Mucosa of descending colon (tissue), 1 donor: ENCODE data around the gene ARRDC3.

- PRO-cap, result no peak
Measured at GRCh38 chr5:87406124-87406634, 6.6 kb downstream of the CCNH start.

DNA sequence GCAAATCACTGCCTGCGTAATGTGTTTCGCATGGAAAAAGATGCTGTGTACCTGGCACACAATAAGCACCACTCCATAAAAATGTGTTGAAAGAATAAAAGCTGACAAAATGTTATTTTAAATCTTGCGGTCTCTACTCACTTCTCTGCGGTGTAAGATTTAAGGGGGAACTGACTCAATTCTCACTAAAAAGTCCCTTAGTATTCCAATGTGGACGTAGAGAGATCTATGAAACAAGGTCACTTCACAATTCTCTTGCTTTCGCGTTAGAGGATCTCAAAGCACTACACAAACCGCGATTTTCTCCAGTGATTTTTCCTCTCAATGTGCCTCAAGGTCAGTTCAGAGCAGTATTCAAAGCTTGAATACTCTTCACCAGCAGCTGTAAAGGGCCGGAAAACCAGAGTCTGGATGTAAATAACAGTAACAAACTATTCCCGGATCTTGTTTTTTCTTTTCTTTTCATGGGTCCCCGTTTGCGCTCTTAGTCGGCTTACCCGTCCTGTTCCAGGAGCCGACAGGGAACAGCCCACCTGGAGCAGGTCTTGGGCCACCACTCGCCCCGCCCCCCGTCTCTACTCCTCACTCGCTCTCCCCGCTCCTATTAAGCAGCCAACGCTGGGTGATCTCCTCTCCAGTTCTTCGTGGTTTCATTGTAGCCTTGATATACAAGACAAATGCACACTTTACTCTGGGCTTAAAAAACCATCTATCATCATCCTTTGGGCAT is 128.2 kb downstream of the TMEM161B start:
- PRO-cap, result no peak

DNA sequence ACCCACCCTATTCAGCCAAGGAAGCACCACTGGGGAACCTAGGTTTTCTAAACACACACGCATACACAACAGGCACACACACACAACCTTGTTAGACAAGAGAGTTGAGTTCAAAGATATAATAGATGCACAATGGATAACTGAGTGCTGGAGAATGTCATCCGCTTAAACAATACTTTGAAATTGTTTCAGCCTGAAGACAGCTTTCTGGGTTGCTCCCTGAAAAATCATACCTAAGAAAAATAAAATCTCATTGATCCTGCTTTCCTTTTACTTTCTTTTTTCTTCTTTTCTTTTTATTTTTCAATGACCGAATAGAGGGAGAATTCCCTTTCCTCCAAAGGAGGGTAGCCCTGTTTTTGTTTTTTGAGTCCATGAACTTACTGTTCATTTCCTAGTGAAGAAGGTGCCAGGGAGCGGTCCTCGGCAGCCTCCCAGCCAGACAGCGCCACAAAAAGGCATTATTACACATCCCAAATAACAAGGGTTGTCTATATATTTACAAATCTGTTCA is 126.0 kb downstream of the TMEM161B start:
- PRO-cap, result no peak

GRCh38 chr5:88785397-88785825 is 97.6 kb downstream of the MEF2C start:
- PRO-cap, result no peak

DNA sequence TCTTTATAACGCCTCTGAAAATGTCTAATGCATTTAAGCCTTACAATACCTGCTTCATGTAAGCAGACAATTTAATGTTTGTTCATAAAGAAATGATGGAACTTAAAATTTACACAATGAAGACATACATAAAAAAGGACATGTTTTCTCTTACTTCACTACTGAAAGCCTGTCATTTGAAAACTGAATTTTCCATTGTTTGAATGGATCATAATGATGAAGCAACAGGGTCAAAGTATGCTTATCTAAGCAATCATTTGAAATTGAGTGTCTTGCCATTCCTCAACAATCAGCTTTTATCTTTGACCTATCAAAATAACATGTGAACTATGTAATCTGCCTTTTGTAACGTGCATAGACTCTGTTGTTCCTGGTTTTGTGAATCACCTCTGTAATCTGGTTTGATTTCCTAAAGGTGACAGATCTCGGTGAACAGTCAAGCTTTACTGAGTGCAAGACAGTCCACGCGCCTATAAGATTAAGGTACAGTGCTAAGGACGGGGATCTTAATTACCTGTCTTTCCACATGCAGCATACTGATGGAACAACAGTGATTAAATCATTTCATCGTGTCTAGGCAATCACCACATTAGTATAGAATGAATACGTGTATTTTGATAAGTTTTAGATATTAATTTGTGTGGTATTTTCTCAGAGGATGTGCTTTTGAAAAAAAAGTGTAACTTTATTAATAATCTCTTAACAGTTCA is 3.2 kb downstream of the MEF2C start:
- PRO-cap, result bidirectional peak, plus-strand start at position 449 of the sequence, minus-strand start at position 395 of the sequence

DNA sequence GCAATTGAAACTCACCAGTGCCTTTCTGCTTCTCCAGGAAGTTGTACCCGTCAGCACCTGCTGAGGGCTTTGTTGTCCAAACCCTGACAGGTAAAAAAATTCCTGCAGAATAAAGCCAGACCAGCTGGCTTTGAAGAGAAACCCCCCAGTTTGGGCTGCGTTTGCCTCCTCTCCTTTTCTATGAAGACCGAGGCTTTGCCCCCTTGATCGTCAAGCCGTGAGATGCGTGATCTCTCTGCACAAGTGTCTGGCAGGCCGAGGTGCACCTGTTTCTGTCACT is 20.9 kb upstream of the MEF2C start:
- PRO-cap, result no peak

DNA sequence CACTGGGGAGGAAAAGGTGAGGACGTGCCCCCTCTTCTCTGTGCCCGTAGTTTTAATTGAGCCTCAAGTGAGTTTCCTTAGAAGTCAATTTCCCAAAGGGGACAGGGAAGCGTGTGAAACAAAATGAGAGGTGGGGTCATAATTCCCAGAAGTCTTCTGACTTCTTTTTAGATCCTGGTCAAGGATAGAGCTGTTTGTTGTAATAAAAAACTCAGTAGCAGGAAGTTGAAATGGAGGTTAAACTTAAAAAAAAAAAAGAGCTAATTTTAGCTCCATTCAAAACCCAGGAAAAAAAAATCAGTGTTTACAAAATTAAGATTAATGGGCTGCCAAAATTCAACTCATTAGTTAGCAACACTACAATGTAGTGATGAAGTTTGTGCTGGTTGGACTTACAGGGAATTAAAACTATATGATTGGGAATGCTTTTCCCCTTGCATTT is 158.3 kb upstream of the MEF2C start:
- PRO-cap, result no peak

DNA sequence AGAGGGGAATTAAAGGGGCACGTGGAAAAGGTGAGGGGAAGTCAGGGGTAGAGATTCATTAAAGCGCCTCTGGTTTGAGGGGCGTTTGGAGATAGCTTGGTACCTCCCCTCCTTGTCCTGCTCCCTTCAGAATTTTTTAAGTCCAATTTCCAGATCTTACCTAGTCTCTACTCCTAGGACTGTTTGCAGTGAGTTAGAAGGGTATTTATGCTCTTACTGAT is 311 bp downstream of the POLR3G start:
- PRO-cap, result no peak

DNA sequence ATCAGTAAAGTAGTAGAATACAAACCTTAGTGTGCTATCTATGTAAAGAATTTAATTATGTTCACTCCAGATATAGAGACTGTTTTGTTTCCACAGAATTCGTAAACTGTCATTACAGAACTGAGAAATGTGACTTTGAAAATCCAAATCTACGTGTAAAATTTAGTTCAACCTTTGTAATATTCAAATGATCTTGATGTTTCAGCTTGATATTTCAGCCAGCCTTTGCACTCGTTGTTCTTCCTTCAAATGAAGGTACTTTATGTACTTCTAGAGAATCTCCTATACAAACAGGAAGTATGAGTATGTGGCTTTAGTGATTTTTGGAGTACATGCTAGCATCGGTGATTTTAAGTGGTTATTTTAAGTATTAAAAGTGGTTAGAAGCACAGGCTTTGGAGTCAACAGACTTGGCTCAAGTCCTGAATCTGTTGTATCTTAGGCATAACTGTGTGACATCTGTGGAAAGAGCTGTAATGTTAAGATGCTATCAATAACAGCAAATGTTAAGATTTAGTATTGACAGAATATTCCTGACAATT is 397.9 kb downstream of the ADGRV1 start:
- PRO-cap, result no peak

DNA sequence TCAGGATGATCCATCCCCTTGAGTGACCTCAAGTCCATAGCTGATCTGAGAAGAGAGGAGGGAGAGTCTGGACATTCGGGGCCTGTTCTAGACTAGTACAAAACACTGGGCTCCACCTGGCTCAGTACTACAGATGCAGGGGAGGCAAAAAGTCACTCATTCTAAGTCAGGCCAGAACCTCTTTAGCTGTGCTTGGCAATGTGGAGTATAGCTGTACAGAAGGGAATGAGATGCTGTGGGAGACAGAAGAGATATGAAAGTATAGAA is 262.6 kb downstream of the ARRDC3 start:
- PRO-cap, result no peak

DNA sequence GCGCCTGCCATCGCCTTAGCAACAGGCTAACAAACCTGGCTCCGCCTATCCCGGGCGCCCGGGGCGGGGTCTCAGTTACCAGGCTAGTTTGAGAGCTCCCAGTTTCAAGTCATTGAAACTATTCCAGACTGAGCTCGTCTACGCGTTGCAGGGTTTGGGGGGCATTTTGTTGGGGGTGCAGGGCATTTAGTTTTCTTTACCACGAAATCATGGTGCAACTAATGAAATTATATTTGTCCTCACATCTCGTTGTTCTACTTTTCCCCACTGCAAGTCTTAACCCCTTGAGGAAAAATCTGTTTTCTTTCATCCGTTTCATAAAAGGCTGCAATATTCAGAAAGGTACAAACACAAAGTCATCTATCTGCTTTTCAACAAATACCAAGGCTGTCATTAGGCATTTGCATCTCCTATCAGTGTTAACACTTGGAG is 2.1 kb downstream of the ARRDC3 start:
- PRO-cap, result bidirectional peak, plus-strand start at position 112 of the sequence, minus-strand start outside the sequence

- PRO-cap, result bidirectional peak, plus-strand start at chr5:91383479, minus-strand start at chr5:91383299; bidirectional peak, plus-strand start at chr5:91383994, minus-strand start at chr5:91383749
Measured at GRCh38 chr5:91382794-91383864, at the start of gene ARRDC3. Gene ARRDC3, minus strand, starts transcription at chr5:91383317.

- PRO-cap, result no peak
Measured at GRCh38 chr5:92641093-92641328, 942.0 kb upstream of the NR2F1 start.

DNA sequence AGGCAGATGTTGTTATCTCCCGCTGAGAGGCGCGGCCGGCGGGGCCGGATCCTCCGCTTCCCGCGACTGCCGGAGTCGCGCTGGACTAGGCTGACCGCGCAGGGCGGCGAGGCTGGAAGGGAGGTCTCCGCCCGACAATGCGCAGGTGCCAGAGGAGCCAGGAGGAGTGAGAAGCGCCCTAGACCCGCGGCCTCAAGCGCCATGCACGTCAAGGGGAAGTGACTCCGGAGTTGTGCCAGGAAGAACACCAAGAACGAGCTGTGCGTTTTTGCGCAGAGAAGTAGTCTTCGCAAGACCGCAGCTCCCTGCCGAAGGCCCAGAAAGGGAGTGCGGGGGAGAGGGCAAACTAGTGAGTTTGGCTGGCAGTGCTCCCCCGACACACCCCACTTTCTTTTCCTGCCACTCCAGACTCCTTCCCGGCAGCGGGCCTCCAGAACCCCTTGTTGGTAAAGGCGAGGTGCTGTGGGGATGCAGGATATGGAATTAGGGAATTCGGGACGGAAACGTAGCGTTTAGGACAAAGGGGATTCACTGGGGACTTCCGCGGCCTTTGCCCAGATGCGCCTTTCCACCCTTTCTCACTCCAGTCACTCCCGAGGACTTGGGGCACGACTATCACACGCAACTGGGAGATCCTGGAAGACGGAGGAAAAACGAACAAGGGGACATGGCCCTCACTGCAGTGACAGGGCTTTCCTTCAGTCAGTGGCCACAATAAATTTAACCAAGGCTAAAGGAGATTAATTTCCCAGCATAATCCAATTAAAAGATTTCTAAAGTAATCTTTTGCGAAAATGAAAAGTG is 10.0 kb upstream of the NR2F1 start:
- PRO-cap, result no peak

DNA sequence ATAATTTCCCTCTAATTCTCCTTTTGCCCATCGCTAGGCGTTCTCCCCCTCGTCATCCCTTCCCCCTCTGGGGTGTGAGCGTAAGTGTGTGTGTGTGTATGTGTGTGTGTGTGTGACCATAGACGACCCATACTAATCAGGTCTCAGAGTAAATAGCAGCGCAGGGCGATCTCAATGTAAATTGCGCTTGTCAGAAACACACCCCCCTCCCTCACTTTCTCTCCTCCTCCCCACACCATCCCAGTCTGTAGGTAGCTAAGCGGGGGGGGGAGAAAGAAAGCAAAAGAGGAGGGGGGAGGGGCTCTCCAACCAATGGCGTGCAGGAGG is 371 bp upstream of the NR2F1 start:
- PRO-cap, result unidirectional peak, minus-strand start at position 69 of the sequence

DNA sequence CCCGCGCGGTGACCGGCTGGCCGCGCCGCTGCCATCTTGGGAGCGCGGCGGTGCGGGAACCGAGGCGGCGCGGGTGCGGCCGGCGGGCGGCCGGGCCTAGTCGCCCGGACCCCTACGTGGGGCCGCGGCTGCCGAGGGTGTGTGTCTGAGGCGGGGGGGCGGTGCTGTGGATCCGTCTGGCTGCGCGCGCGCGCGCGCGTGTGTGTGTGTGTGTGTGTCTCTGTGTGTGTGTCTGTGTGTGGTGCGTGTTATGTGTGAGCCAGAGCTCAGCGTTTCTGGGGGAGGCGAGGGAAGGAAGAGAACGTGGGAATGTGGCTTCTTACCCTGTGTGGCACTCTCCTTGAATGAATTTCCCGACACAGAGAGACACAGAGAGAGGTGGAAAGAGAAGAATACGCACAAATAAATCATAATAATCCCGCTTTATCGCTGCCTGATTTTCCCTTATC is 5.6 kb downstream of the NR2F1 start:
- PRO-cap, result no peak

DNA sequence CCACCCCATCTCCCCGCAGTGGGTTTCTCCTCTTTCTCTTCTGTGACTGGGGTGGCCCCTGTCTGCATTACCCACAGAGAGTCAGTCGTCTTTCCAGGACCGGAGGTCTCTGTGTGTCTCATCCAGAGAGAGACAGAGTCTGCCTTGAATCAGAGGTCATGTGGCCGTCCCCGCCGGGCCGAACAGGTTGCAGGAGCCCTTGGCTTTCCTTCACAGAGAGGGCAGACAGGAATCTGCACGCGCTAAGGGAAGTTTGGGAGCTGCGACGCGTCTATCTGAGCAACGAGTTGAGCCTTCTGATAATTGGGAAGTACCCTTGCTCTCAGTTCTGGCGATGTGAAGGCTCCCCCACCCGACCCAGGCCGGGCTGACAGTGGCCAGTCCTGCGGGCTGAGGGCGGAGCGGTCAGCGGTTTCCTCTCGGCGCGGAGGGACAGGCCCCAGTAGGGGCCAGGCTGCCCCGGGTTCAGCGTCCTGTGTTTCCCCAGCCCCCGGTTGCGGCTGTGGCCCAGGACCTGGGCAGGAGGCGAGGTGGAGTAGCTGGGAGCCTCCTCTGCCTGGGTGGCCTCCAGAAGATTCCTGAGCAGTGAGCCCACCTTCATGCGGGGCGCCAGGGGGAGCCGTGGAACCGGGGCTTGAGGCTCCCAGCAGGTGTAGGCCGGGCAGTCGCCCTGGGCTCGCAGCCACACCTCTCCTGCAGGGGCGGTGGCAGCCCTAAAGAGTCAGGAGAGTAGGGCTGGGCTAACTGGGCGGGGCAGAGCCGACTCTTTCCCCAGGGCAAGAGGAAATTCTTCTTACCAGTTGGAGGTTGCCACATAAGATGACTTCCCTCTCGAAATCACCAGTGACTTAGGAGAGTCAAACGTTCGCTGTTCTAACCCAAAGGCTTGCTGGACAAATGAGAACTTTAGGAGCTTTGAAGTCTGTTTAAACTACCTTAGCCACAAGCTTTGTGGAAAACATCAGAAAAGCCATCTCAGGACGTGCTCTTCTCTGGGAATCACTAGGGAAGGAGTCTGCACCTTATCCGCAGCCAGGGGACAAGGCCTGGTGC is 13.9 kb downstream of the NR2F1 start:
- PRO-cap, result no peak

DNA sequence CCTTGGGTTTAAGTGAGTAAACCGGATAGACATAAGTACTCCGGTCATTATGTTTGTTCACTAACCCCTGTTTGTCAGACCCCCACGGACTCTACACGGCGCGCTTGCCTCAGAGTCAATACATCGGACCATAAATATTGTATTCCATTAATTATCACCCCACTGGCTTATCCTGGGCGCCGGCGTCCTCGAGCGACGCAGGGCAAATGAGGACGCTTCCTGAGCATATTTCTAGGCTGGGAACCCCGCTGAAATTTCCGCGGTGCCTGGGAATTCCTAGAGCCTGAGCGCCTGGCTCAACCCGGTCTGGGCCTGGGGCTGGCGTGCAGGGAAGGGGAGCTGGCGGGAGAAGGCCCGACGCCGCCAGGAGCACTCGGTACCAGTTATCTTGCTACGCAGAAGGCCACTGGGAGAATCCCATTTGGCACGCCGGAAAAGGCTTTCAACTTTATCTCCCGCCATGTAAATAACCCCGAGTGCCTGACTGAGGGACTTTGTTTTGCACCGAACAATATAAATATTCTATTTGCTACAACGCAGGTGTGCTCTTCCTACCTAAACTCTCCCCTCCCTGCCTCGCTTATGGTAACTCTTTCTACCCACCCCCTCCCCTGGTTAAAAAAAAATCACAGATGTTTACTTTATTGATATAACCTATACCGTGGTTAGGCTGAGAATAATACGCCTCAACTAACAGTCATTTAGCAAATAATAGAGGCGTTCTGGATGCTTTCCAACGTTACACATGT is 19.4 kb downstream of the NR2F1 start:
- PRO-cap, result no peak

DNA sequence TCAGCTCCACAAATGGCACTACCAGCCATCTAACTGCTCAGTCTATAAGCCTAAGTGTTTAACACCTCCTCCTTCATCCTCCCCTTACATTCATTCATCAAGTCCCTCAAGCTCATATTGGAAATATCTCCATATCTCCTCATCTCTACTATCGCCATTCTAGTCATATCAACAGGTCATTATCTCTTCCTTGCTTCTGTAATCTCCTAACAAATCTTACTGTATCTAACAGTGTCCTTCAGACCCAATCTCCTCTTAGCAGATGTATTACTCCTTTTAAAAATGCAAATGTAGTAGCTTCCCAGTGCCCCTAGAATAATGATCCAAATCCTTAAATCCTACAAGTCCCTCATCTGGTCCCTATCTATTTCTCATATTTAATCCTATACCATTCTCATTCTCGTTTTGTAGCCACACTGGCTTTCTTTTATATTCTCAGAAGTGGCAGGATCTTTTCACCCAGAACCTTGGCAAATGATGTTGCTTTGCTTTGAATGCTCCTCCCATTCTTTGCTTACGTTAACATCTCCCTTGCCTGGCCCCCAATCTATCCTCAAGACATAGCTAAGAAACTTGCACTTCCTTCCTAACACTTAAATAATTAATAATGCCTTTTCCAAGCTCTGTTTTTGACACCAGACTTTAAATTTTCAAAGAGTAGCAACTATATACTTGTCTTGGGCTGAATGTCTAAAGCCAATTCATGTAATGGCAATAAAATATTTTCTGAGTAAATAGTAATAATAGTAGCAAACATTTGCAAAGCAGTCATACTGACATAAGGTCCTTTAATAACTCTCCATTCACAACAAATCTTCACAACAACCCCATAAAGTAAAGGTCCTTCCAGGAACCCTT is 123.3 kb downstream of the FAM172A start:
- PRO-cap, result no peak

DNA sequence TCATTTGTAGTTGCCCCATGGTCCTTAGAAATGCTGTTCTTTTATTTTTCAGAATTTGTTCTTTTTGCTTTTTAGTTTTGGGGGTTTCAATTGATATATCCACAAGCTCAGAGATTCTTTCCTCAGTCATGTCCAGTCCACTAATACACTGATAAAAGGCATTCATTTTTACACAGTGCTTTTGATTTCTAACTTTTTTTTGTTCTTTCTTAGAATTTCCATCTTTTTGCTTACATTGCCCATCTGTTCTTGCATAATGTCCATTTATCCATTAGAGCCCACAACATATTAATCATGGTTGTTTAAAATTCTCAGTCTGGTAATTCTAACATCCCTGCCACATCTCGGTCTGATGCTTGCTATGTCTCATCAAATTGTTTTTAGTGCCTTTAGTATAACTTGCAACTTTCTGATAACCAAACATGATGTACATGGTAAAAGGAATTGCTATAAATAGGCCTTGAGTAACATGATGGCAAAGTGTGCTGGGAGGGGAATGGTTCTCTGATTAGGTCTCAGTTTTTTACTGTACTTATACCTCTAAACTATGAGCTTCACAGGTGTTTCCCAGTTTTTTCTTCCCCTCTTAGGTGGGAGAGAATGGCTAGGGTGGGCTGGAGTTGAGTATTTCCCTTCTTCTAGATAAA is 109.9 kb downstream of the FAM172A start:
- PRO-cap, result no peak